ENCODE results near the genes AP1S1, MOGAT3, PLOD3, FIS1 and IFT22.

GRCh38 chr7:101096904-101097762 is 11.9 kb downstream of the TRIM56 start:
- RAMPAGE, long total RNA: no peak
- RRBS: no CpG with 5 or more reads among the region's 10 CpGs

DNA sequence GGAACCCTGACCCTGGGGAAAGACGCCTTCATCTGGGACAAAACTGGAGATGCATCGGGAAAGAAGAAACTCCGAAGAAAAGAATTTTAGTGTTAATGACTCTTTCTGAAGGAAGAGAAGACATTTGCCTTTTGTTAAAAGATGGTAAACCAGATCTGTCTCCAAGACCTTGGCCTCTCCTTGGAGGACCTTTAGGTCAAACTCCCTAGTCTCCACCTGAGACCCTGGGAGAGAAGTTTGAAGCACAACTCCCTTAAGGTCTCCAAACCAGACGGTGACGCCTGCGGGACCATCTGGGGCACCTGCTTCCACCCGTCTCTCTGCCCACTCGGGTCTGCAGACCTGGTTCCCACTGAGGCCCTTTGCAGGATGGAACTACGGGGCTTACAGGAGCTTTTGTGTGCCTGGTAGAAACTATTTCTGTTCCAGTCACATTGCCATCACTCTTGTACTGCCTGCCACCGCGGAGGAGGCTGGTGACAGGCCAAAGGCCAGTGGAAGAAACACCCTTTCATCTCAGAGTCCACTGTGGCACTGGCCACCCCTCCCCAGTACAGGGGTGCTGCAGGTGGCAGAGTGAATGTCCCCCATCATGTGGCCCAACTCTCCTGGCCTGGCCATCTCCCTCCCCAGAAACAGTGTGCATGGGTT is 10.7 kb downstream of the SERPINE1 start:
- RAMPAGE, long total RNA: no peak
- RRBS: no CpG with 5 or more reads among the region's 11 CpGs

DNA sequence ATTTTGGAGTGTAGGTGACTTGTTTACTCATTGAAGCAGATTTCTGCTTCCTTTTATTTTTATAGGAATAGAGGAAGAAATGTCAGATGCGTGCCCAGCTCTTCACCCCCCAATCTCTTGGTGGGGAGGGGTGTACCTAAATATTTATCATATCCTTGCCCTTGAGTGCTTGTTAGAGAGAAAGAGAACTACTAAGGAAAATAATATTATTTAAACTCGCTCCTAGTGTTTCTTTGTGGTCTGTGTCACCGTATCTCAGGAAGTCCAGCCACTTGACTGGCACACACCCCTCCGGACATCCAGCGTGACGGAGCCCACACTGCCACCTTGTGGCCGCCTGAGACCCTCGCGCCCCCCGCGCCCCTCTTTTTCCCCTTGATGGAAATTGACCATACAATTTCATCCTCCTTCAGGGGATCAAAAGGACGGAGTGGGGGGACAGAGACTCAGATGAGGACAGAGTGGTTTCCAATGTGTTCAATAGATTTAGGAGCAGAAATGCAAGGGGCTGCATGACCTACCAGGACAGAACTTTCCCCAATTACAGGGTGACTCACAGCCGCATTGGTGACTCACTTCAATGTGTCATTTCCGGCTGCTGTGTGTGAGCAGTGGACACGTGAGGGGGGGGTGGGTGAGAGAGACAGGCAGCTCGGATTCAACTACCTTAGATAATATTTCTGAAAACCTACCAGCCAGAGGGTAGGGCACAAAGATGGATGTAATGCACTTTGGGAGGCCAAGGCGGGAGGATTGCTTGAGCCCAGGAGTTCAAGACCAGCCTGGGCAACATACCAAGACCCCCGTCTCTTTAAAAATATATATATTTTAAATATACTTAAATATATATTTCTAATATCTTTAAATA is 11.4 kb downstream of the SERPINE1 start:
- RAMPAGE, long total RNA: no peak
- RRBS: no CpG with 5 or more reads among the region's 18 CpGs

GRCh38 chr7:101153925-101154859 is at the start of gene AP1S1:
Gene AP1S1 (plus strand): TSS chr7:101154476.
- RAMPAGE, long total RNA: start-site peak on the plus strand at chr7:101154449-101154525, 236 and 445 reads in 2 replicates
- RRBS: no CpG with 5 or more reads among the region's 69 CpGs

- RAMPAGE, long total RNA: no peak
- RRBS: 1% methylated on average over 26 of the region's 82 CpGs
Measured at GRCh38 chr7:101164017-101164955, 1.1 kb downstream of the VGF start.

DNA sequence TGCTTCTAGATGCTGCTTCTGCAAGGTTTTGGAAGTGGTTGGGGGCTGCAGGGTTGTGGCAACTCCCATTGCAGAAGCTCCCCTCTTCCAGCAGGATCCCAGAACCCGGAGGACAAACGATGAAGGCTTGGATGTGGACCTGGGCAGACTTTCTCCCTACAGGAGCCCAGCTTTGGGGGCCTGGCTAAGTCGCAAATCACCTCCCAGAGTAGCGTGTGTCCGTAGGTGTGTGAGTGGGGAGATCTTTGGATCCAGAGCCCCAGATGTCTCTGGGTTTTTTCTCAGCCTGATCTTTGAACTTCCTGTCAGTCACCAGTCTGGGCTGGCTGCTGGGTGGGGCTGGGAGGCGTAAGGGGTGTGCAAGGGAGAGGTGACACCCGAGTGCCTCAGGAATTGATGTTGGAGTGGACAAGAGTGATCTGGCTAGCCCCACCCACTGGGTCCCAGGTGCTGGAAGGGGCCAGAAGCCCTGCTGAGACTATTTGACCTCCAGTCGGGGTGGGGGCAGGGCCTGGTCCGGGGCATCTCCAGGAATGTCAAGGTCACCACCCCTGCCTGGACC is at the start of gene MOGAT3:
TSS of gene MOGAT3 (minus strand) at position 251 of the 562 bp plus-strand sequence.
- RAMPAGE, long total RNA: no peak
- RRBS: no CpG with 5 or more reads among the region's 9 CpGs

DNA sequence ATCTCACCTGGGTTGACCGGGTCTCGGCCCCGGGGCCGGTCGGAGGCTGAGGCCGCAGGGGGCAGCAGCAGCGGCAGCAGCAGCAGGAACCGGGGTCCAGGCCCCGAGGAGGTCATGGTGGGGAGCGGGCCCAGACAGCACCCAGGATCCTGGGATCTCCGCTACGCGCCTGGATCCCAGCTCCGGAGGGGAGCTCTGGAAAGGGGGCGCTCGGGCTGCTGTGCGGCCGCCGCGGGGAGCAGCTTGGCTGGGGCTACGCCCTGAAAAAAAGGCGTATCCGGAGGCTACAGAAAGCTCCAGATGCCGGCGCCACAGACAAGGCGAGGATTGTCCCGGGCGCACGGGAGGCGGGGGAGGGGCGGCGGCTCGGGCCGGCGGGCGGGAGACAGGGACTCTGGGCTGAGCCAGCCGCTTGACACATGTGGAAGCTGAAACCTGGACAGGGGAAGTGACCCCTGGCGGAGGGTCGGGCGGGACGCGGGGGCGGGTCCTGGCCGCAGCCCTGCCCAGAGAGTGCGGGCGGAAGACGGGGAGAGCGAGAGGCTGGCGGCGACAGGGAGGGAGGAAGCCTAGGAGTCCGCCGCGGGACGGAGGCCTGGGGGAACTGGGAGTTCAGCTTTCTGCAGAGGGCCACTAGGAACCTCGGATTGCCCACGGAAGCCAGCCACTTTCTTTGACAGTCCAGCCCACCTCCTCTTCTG is at the start of gene PLOD3:
TSS of gene PLOD3 (minus strand) at position 423 of the 701 bp plus-strand sequence.
- RAMPAGE, long total RNA: start-site peak on the minus strand centred at position 321 of the sequence, 260 bp wide, 90 and 303 reads in 2 replicates
- RRBS: 1% methylated on average over 22 of the region's 56 CpGs

DNA sequence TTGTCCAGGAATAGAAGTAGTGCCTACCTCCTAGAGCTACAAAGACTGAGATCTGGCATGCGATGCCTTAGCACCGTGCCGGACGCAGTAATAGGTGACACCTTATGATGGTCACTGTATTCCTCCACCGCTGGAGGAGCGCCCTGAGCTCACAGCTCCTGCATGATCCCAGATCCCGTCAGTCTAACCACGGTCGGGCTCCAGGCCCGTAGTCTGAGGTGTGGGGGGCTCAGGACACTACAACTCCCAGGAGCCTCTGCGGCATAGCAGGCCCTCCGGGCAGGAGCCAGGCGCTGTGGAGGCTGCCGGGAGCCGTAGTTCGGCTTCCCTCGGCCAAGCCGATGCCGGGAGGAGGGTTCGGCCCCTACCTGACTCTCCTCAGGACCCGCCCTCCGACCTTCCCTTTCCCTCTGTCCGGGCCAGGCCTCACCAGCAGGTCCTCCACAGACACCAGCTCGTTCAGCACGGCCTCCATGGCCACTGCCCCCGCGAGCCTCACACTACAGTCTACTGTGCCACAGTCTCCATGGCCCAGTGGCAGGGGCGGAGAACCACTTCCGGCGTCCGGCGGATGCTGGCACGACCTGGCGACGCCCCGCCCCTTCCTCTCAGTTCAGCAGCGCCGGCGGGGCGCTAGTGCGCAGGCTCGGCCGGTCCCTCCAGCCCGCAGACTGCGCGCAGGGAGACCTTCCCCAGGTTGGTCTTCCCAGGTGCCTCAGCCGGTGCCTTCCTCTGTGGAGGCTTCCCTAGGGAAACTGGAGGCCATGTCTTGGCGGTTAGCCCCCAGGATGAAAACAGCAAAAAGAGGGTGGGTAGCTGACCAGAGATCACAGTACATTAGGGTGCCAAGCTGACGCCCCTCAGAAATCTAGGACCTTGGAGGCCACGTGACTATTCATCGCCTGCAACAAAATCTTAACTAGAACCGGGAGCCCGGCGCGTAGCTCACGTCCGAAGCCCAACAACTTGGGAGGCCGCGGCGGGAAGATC is at the start of gene FIS1:
TSS of gene FIS1 (minus strand) at position 552 of the 990 bp plus-strand sequence.
- RAMPAGE, long total RNA: start-site peak on the minus strand centred at position 551 of the sequence, 46 bp wide, 274 and 1,117 reads in 2 replicates
- RRBS: 2% methylated on average over 25 of the region's 60 CpGs

- RAMPAGE, long total RNA: start-site peak on the minus strand at chr7:101321744-101321804, 287 and 123 reads in 2 replicates
- RRBS: 2% methylated on average over 36 of the region's 70 CpGs
Measured at GRCh38 chr7:101321123-101322010, at the start of gene IFT22. Gene IFT22 (minus strand): TSS chr7:101321812.

- RAMPAGE, long total RNA: no peak
- RRBS: no CpG with 5 or more reads among the region's 21 CpGs
Measured at GRCh38 chr7:101602127-101602739, 26.9 kb downstream of the MYL10 start.

DNA sequence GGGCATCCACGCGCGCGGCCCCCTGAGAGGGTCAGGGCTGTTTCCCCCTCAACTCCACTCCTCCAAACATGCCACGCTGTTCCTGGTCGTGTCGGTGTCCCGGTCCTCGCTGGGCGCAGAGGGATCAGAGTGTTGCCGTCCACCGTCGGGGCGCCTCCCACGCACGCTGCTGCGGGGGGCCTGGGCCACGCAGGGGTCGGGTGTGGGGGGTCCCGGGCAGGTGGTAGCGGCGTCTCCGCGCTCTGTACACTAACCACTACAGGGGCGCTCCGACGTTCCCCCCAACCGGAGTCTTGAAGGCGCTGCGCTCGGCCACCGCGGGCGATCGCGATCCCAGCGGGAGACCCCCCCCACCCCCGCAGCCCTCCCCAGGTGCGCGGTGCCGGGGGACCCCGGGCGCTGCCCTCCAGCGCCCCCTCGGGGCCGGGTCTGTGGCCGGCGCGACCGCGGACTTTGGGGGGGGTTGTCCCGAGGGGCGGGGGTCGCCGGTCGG is 2.1 kb upstream of the CUX1 start:
- RAMPAGE, long total RNA: no peak
- RRBS: under 1% methylated on average over 24 of the region's 56 CpGs

DNA sequence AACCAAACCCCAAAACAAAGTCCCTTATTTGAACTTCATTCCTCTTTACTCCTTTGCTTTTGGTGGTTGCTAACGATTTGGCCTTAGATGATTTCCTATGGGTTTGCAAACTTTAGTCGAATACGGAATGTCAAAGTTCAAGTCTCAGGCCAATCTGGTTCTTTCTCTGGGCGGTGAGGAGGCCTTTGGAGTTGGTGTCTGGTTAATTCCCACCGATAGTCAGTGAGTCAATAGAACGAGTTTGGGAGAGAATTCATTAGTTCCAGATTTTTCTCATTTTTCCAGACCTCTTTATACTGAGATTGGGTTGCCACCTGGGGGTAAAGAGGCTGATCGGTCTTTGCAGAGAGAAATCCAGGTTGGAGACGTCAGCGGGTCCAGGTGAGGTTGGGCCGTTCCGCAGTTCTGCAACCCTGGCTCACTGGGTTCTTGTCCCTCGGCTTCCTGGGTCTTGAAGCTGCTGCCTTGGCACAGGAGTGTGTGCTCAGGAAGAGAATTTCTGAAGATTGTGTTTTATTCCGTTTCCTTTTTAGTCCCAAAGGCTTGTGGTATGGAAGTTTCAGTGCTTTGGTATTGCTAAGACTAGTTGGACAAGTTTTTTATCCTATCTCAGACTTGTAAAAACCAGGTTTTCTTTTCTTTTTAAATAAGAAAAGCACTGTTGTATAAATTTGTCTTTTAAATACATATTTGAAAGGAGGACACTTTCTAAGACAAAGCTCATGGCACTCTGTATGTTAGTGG is 1.3 kb downstream of the CUX1 start:
- RAMPAGE, long total RNA: no peak
- RRBS: no CpG with 5 or more reads among the region's 13 CpGs

DNA sequence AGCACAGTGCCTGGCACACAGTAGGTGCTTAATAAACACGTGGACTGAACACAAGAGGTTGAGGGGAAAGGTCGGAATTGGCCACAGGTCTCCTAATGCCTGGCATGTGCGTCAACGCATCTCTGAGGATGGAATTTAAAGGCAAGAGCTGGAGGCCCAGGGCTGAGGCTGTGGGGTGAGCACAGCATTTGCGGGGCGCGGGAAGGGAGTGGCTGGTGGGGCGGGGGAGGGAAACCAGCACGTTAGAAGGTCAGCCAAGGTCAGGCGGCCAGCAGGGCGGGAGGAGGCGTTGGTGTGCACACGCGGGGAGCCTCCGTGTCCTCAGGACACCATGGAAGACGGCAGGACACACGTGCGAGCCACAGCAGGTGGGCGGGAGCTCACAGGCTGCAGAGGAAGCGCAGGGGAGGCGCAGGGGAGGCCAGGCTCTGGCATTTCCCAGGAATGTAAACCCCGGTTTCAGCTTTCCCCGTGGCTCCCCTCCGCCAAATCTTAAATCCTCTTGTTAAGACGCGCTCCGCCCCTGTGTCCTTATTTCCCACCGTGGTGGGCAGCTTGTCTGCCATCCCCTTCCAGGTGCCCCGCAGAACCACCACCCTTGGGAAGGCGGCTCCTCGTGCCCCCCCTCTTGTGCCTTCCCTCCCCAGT is 52.0 kb downstream of the CUX1 start:
- RAMPAGE, long total RNA: no peak
- RRBS: no CpG with 5 or more reads among the region's 31 CpGs

DNA sequence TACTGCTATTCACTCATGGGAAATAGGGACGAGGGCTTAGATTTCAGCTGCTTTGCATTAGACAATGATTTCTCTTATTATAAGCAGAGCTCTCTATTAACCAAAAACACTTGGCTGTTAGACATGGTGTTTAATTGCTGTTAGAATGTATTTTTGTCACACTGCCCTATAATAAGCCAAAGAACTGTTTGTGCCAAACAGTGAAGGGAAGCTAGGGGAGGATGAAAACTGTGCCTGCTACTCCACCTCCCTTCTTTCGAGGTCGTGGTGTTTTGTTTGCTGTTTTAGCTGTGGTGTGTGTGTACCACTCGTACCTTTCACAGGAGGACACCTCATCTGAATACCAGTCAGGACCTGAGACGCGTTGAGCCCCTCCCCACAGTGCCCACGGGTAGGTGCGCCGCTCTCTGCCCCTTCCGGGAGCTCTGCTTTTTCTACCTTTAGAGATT is 57.9 kb downstream of the CUX1 start:
- RAMPAGE, long total RNA: no peak
- RRBS: no CpG with 5 or more reads among the region's 10 CpGs

GRCh38 chr7:101899846-101900968 is 82.8 kb downstream of the CUX1 start:
- RAMPAGE, long total RNA: no peak
- RRBS: no CpG with 5 or more reads among the region's 25 CpGs

GRCh38 chr7:101941450-101942411 is 124.3 kb downstream of the CUX1 start:
- RAMPAGE, long total RNA: no peak
- RRBS: no CpG with 5 or more reads among the region's 13 CpGs

DNA sequence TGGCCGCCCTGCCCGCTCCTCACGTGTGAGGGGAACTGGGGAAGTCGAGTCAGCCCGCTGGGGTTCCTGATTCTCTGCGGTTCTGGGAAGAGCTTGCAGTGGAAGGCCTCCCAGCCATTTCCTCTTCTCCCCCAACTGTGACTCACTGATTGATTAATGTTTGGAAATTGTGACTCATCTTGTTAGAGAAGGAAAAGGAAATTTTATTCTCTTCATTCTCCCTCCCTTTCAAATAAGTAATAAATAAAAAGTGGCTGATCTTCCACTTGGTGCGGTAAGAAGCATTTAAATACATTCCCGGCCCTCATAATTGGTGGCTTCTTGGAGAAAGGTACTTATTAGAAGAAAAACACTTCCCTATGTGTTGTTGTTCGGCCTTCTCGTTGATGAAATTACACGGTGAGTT is 135.6 kb downstream of the CUX1 start:
- RAMPAGE, long total RNA: no peak
- RRBS: no CpG with 5 or more reads among the region's 11 CpGs

DNA sequence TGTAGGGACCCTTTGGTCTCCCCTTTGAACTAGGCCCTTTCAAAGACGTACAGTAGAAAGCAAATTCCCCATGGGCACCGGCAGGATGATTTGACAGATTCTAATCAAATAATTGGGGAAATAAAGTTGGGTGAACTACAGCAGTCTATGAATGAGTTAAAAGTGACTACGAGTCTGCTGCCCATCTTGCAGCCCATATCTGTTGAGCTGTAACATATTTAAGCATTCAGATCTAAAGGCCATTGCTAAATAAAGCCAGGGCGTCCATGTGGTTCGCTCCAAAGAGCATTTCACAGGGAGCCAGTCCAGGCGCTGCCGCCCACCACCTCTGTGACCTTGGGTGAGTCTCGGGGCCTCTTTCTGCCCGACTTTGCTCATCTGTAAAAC is 223.0 kb downstream of the CUX1 start:
- RAMPAGE, long total RNA: no peak
- RRBS: no CpG with 5 or more reads among the region's 9 CpGs

GRCh38 chr7:102063991-102064275 is 222.7 kb upstream of the SH2B2 start:
- RAMPAGE, long total RNA: no peak
- RRBS: no CpG with 5 or more reads among the region's 5 CpGs

DNA sequence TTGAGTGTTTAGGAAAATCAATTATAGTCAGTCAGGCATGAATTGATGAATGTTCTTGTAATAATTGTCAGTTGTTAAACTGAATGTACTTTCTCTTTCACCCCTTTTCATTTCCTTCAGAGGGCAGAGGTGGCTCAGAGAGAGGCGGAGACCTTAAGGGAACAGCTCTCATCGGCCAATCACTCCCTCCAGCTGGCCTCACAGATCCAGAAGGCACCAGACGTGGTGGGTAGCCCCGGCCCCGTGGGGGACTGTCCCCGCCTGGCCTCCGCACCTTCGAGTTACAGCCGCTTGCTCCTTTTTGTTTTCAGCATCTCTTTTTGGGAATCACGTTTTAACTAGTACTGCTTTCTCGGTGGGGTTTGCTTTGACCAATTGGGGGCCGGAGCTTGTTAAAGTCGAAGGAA is 116.3 kb upstream of the SH2B2 start:
- RAMPAGE, long total RNA: no peak
- RRBS: no CpG with 5 or more reads among the region's 13 CpGs

Data from epithelial cell of alveolus of lung (primary cell).